Gastroesophageal sphincter (tissue), 4 donors: ENCODE measurements around the gene CIRBP.

GRCh38 chr19:917543-918166, 522 bp downstream of the KISS1R start:
- PRO-cap: no peak
- RAMPAGE, long total RNA, 4 experiments: no peak in any of the 4 experiments

DNA sequence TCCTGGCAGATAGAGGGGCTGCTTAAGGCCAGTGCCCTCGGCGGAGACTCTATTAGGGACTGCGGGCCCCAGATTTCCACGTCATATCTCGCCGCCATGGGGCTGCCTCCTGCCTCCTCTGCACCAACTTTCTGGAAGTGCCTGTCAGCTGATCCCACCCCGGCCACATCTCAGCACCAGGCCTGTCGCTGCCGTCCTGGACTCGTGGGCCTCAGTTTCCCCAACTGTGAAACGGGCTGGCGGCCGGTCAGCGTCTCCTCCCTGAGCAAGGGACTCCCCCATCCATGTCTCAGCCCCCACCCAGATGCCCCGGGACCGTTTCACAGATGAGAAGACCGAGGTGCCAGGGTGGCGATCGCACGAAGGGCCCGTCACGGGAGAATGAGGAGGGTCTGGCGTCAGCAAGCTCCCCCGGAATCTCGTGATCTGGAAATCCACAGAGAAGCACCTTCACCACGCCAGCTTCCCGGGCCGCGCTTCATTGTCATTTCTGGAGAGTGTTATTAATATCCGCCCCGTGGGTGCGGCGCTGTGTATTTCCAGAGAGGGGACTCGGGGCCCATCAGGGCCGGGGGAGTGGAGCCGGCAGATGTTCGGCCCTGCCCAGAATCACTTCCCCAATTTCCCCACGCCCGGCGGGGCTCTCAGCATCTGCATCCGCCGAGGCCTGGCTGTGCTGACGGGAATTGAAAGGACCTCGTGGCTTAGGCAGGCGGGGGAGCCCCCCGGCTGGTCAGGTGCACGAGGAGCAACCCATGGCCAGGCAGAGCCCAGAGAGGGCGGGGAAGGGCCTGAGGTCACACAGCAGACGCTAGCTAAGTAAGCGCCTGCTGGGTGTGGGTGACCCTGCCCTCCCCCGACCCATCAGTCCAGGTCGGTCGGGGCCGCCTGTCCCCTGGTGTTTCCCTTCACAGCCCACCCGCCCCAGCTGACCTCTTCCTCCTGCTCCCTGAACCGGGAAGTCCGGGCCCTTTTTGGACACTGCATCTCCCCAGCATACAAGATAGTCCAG, 21.7 kb downstream of the ARID3A start:
- PRO-cap: no peak
- RAMPAGE, long total RNA, 4 experiments: no peak in any of the 4 experiments

DNA sequence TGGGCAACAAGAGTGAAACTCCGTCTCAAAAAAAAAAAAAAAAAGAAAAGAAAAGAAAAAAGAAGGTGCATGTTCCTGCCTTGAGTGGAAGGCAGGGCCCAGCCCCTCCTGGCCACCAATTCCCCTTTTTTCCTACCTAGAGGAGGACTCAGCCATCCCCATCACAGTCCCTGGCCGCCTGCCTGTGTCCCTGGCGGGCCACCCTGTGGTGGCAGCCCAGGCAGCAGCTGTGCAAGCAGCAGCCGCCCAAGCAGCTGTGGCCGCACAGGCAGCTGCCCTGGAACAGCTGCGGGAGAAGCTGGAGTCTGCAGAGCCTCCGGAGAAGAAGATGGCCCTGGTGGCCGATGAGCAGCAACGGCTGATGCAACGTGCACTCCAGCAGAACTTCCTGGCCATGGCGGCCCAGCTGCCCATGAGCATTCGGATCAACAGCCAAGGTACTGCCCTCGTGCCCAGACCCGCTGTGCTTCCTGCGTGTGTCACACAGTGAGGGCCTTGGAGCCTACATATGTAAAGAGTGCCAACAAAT, 17.6 kb upstream of the WDR18 start:
- PRO-cap: no peak
- RAMPAGE, long total RNA, 4 experiments: start-site peak on the plus strand in 1 of 4 experiments, centred at position 346 of the sequence, 6 reads per replicate

GRCh38 chr19:995157-995915, 4.9 kb upstream of the GRIN3B start:
- PRO-cap: no peak
- RAMPAGE, long total RNA, 4 experiments: no peak in any of the 4 experiments

DNA sequence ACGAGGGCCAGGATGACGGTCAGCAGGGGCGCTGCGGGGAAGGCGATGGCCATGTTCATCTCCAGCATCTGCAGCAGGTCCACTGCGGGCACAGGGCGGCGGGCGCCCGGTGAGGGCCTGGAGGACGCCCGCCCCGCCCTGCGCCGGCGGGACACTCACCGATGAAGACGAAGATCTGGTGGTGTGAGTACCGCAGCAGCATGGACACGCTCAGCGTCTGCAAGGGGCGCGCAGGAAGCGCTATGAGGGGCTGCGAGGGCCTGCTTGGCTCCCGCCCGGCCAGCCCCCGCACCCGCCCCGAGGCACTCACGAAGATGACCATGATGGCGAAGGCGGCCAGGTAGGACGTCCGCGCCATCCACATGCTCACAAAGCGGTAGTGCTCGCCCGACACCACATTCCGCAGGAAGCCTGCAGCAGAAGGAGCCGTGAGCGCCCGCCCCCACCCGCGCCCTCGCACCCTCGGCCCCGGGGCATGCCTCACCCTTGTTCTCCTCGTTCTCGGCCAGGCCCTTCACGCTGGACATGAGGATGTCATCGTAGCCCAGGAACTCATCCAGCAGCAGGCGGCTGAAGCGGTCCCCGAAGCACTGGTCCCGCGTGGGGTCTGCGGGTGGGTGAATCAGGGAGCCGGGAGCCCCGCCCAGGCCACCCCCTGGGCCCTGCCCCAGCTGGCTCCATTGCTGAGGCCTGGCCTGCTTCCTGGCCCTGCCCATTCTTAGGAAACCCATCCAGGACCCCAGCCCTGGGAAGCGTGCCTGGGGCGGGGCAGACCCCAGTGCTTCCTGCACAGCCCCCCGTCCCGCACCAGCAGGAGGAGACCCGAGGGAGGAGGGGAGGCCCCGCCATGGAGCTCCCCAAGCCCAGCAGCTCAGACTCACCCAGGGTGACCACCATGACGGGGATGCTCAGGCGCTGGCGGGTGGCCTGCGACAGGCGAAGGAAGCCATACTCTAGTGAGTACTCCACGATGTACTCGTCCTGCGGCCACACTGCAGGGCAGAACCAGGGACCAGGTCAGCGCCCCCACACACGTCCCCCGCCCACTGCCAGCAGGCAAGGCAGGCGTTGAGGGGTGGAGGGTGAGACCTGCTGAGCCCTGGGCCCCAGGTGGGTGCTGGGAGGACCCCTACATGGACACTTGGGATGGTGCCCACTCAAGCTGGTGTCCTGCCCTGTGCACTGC, 8.9 kb downstream of the TMEM259 start:
- PRO-cap: no peak
- RAMPAGE, long total RNA, 4 experiments: start-site peak on the minus strand in 1 of 4 experiments, centred at positions 190 to 923 of the sequence, 15 to 23 reads per replicate

- PRO-cap: no peak
- RAMPAGE, long total RNA, 4 experiments: no peak in any of the 4 experiments
These were observed 4.0 kb downstream of the ARHGAP45 start for GRCh38 chr19:1071003-1071419.

DNA sequence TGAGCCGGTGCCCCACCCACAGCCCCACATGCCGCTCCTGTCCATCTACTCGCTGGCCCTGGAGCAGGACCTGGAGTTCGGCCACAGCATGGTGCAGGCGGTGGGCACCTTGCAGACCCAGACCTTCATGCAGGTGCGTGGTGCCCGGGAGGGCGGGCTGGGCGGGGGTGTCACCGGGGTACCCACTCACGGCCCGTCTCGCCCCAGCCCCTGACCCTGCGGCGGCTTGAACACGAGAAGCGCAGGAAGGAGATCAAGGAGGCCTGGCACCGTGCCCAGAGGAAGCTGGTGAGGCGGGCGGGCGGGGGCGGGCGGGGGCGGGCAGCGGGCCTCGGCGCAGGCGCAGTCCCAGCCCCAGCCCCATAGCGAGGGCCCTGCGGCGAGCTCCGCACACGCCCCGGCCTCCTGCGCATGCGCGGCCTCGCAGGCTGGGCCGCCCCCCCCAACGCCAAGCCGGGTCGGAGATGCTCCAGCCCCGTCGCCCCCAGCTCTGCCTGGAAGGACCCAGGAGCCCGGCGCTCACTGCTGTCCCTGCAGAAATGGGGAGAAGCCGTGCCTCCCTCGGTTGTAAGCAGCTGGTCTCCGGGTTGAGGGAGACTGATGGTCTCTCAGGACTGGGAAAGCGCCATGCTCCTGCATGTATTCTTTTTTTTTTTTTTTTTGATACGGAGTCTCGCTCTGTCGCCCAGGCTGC, 7.8 kb downstream of the ARHGAP45 start:
- PRO-cap: no peak
- RAMPAGE, long total RNA, 4 experiments: no peak in any of the 4 experiments

DNA sequence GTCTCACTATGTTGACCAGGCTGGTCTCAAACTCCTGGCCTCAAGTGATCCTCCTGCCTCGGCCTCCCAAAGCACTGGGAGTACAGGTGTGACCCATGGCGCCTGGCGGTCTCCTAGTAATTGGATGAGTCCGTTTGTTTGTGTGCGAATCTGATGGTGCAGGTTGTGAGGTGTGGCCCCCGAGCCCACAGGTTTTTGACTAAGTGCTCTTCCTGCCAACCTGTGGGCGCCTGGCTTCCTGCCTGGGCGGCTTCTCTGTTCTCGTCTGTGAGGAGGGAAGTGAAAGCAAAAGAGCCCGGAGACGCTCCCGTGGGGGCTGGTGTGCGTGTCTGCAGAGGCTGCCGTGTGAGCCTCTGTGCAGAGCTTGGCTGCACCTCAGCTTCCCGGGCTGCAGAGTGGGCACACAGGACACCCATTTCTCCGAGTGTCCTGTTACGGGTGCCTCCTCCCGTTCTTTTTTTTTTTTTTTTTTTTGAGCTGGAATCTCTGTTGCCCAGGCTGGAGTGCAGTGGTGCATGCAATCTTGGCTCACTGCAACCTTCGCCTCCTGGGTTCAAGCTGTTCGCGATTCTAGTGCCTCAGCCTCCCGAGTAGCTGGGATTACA, 10.1 kb downstream of the ARHGAP45 start:
- PRO-cap: no peak
- RAMPAGE, long total RNA, 4 experiments: no peak in any of the 4 experiments

- PRO-cap: bidirectional peak, plus-strand start at chr19:1102644, minus-strand start at chr19:1102507
- RAMPAGE, long total RNA, 4 experiments: no peak in any of the 4 experiments
These were observed 1.4 kb upstream of the GPX4 start for GRCh38 chr19:1102333-1102772.

- PRO-cap: no peak
- RAMPAGE, long total RNA, 4 experiments: no peak in any of the 4 experiments
These were observed 13.3 kb downstream of the GPX4 start for GRCh38 chr19:1116917-1117631.

GRCh38 chr19:1133753-1134058, 29.9 kb downstream of the GPX4 start:
- PRO-cap: no peak
- RAMPAGE, long total RNA, 4 experiments: no peak in any of the 4 experiments

DNA sequence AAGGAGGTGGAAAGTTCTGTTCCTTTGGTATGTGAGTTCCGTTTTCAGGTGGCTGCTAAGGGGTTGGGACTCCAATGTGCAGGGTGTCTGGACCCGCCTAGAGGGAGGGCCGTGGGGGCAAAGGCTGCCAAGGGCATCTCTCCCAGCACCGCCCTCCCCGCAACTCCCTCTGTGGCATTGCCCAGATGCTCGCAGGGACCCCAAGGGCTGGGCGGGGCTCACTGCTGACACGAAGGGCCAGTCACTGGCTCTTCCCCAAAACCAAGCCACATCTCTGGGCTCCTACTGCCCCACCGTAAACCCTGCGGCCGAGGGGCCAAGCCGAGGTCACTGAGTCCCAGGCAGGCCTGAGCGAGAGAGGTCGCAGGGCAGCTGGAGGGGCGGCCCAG, 27.2 kb downstream of the SBNO2 start:
- PRO-cap: no peak
- RAMPAGE, long total RNA, 4 experiments: no peak in any of the 4 experiments

DNA sequence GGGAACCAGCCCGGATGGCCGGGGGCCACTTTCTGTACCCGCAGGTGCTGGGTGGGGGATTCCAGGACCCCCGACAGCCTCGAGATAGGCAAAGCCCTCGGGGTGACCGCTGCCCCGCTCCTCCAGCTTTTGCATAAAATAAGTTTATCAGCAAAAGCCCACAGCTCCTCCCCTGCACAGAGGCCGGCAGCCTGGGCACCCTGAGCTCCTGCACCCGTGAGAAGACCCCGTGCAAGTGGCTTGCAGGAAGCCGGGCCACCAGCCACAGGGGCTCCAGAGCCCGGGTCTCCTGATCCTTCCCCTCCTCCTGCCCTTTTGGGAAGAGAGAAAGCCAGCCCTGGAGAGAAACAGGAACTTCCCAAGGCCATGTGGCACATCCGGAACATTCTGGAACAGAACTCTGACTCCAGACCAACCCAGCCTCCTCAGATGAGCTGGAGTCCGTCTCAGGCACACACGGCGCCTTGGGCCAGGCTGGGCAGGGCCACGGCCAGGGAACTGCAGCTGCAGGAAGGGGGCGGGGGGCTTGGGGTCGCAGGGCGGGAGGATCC, 23.2 kb downstream of the SBNO2 start:
- PRO-cap: bidirectional peak, plus-strand start at position 428 of the sequence, minus-strand start at position 317 of the sequence
- RAMPAGE, long total RNA, 4 experiments: no peak in any of the 4 experiments

GRCh38 chr19:1163068-1163732, 10.9 kb downstream of the SBNO2 start:
- PRO-cap: no peak
- RAMPAGE, long total RNA, 4 experiments: no peak in any of the 4 experiments

DNA sequence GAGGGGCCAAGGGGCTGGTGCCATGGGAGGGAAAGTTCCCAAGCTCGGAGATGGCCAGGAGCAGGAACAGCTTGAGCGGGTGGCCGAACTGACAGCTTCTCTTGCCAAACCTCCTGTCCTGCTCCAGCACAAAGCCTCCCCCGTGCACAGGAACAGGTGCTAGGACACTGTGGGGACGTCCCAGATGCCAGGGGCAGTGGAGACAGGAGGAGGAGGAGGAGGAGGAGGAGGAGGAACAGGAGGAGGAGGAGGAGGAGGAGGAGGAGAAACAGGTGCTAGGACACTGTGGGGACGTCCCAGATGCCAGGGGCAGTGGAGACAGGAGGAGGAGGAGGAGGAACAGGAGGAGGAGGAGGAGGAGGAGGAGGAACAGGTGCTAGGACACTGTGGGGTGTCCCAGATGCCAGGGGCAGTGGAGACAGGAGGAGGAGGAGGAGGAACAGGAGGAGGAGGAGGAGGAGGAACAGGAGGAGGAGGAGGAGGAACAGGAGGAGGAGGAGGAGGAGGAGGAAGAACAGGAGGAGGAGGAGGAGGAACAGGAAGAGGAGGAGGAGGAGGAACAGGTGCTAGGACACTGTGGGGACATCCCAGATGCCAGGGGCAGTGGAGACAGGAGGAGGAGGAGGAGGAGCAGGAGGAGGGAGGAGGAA, 9.8 kb downstream of the SBNO2 start:
- PRO-cap: no peak
- RAMPAGE, long total RNA, 4 experiments: no peak in any of the 4 experiments

DNA sequence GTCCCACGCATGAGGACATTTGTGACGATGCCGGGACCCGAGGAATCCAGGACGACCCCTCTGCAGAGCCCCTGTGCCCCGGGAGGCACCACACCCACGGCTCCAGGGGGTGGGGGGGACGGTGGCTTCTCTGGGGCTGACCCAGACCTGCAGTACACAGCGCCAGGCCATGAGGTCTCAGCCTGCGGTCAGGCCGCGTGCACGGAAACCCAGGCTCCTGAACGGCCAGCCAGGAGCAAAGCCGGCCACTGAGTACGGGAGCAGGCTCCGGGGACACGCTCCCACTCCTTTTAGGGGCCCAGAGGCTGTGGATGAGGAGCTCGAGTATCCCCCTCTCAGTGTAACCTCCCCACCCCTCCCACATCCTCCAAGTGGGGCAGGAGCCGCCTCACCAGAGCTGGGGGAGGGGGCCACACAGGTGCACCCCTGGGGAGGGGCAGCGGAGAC, 6.4 kb downstream of the SBNO2 start:
- PRO-cap: no peak
- RAMPAGE, long total RNA, 4 experiments: no peak in any of the 4 experiments

GRCh38 chr19:1208825-1209267, 3.3 kb downstream of the STK11 start:
- PRO-cap: no peak
- RAMPAGE, long total RNA, 4 experiments: no peak in any of the 4 experiments

DNA sequence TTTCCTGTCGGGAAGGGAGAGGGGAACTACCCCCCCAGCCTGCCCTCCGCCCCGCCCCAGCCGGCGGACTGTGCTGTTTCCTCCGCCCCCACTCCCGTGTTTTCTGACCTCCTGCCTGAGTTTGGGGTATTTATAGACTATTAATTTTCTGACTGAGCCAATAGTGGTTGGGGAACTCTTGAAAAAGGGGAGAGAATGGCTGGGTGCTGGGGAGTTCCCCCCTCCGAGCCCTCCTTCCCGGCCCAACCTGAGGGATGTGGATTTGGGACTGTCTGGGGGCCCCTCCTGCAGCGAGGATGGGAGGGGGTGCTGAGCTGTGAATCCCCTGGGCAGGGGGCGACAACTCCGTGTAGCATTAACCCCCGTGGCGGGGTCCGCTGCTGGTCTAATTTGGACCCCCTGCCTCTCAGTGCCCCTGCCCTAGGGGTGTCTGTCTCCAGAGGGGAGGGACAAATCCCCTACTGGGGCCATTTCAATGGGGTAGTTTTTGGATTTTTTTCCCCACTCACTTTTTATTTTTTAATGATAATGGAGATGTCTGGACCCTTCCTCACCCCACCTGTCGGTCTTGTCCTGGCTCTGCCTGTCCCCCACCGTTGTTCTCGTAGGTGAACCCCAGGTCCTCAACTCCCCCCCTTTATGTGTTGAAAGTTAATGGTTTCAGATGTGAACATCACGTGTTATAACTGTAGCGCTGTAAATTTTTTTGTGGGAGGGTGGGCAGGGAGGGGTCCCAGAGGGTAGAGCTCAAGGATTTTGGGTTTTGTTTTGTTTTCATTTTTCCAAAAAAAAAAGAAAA, 9.8 kb downstream of the MIDN start:
- PRO-cap: no peak
- RAMPAGE, long total RNA, 4 experiments: start-site peak on the plus strand in 1 of 4 experiments, centred at positions 203 to 345 of the sequence, 9 to 10 reads per replicate

DNA sequence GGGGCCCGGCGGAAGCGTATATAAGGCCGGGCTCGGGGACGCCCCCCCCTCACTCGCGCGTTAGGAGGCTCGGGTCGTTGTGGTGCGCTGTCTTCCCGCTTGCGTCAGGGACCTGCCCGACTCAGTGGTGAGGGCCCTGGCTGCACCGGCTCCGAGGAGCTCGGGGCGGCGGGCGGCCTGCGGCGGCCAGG, at the start of gene CIRBP:
Gene CIRBP, plus strand, starts transcription at position 49 of the 191 bp plus-strand sequence.
- PRO-cap: bidirectional peak, plus-strand start at position 49 of the sequence, minus-strand start outside the sequence
- RAMPAGE, long total RNA, 4 experiments: start-site peak on the plus strand in 3 of 4 experiments, centred at positions 49 to 53 of the sequence, 135 to 1,159 reads per replicate

GRCh38 chr19:1286470-1287181, 953 bp downstream of the EFNA2 start:
- PRO-cap: no peak
- RAMPAGE, long total RNA, 4 experiments: no peak in any of the 4 experiments